ENCODE measurements around a stretch of chr11.

- RRBS, result no CpG with 5 or more reads among the region's 9 CpGs
These were observed 300.3 kb downstream of the ST3GAL4 start for GRCh38 chr11:126655568-126656404.

- RRBS, result no CpG with 5 or more reads among the region's 13 CpGs
These were observed 314.9 kb downstream of the KIRREL3 start for GRCh38 chr11:126685668-126686158.

DNA sequence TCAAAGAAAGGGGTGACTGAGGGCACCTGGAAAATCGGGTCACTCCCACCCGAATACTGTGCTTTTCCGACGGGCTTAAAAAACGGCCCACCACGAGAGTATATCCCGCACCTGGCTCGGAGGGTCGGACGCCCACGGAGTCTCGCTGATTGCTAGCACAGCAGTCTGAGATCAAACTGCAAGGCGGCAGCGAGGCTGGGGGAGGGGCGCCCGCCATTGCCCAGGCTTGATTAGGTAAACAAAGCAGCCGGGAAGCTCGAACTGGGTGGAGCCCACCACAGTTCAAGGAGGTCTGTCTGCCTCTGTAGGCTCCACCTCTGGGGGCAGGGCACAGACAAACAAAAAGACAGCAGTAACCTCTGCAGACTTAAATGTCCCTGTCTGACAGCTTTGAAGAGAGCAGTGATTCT lies 362.8 kb upstream of the KIRREL3 start:
- RRBS, result no CpG with 5 or more reads among the region's 18 CpGs

DNA sequence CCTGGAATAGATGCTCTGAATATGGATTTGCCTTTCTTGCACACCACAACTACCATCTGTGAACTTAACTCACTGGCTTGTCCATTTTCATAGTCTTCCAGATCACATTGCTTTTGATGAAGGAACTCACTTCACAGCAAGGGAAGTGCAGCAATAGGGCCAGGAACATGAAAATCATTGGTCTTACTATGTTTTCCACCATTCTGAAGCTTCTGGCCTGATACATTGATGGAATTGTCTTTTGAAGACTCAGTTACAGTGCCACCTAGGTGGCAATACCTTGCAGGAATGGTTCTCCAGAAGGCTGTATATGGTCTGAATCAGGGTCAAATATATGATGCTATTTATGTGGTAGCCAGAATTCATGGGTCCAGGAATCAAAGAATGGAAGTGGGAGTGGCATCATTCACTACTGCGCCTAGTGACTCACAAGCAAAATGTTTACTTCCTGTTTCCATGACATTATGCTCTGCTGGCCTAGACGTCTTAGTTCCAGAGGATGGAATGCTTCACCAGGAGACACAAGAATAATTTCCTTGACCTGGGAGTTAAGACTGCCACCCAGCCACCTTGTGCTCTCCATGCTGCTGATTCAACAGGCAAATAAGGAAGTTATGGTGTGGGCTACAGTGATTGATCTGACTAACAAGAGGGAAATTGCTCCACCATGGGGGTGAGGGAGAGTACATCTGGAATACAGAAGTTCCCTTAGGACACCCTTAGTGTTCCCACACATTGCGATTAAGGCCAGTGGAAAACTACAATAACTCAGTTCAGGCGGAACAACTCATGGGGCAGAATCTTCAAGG lies 491.9 kb downstream of the ETS1 start:
- RRBS, result no CpG with 5 or more reads among the region's 4 CpGs

- RRBS, result no CpG with 5 or more reads among the region's 5 CpGs
These were observed 326.4 kb downstream of the ETS1 start for GRCh38 chr11:128260969-128261272.

GRCh38 chr11:128262326-128262998 lies 324.9 kb downstream of the ETS1 start:
- RRBS, result no CpG with 5 or more reads among the region's 8 CpGs

DNA sequence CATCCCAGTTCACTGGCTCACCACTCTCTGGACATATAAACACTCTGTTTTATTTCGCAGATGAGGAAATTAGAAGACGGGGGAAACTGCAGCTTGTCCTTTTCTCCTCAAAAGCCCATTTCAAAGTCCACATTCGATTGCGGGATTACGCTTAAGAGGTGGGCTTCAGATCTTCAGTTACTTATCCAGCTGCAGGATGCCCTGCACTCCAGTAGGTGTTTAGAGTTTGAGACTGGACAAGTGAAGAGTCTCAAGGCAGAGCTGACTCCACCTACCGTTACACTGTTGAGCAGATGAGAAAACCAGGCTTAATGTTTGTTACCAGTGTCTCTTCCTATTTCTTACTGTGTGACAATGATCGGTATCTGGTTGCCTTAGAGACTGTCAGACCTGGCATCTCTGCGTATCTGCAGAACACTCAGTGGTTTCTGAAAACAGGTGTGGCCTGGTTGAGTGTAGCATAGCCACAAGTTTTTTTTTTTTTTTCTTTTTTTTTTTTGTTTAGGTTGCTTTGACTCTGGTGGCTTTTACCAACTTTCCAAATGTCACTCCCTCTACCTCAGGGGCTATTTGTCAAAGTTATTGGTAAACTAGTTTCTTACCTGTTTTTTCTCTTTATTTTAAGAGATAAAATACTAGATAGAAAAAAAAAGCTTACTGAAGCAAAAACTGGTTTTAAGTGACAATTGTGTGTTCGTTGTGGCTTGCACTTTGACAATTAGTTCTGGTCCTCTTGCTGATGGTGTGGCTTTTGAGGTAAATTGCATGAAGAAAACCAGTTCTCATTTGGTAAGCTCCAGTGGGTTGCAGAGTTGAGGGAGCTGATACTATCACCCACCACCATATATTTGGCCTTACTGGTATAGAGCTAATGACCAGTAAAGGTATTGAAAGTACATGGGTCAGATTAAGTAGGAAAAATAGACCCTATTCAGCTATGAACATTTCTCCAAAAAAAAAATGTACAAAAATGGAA lies 284.8 kb downstream of the ETS1 start:
- RRBS, result no CpG with 5 or more reads among the region's 9 CpGs

DNA sequence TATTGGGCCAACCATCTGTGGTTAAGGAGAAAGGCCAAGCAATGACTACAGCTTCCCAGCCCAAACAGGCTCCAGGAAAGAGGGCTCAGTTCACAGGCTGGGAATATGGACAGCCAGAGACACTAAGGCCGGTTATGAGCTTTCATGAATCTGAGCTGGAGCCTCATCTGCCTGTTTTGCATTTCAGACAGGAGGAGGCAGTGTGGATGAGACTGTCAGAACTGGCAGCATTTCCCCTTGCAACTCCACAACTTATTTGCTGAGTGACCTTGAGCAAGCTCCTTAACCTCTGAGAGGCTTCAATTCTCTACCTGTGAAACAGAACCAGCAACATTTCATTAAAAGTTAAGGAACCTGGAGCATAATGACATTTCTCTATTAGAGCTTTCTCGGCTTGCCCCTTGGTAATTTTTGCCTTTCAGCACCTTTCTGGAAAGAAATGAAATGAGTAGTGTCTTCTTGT lies 264.0 kb downstream of the ETS1 start:
- RRBS, result no CpG with 5 or more reads among the region's 2 CpGs

DNA sequence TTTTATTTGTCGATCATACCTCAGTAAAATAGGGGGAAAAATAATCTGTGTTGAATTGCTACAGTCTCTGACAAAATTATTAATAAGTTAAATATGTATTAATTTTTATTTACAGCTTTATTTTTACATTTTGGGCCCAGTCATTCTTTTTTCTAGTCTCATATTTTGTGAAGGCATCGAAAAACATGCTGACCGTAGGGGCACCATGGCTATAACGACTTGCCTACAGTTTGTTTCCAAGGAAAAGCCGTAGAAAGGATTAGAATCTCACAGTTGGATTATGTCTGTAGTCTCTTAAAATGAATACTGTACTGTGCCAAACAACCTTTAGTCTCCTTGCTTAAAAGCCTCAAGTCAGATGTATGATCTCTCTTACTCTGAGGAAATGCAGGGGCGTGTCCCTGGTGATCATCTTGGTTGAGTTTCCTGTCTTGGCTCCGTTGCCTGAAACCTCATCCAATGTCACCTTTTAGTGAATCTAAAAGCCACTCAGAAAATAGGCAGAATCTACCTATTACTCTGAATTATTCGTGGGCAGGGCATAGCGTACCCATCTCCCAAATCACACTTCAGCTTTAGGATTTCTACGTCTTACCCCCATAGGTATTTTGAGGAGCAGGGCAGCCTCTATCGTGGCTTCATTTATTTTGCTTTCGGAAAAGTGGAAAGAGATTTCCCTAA lies 246.1 kb downstream of the ETS1 start:
- RRBS, result no CpG with 5 or more reads among the region's 12 CpGs

DNA sequence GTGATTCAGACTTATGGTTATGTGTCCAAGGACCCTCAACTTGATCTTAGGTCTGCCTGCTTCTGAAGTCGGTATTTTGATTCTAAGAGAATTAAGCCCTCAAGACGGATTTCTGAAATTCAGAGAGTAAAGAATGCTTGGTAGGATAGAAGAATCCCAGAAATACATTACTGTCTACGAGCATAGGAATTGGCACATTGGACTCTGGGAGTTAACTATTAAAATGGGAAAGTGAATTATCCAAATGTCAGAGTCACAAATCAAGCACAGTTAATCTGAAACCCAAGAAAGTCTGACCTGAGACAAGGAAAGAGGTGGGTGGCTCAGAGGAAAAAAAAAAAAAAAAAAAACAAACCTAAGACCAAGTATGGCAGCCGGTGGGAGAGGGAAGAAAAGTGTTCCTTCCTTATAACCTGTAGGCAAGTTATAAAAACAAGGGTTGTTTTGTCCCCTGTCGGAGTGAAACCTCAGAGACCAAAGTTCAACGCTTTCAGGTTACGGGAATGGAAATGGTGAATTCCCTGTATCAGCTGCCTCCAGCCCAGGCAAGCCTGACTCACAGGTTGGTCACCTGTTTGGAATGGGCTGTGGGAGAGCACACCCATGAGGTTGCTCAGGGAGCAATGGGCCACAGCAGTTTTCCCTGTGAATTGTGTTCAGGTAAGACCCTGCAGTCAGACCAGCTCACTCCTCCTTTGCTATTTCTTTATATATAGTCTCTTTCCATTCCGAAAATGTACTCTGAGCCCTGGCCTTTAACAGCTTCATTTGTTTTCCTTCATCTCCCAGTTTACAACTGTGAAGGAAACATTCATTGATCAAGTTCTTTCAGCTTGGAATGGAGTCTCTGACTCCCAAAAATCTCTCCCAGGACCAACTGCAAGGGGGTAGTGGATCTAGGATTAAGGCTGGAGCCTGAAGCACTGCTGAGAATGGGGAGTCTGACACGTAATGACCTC lies 138.9 kb downstream of the ETS1 start:
- RRBS, result no CpG with 5 or more reads among the region's 9 CpGs

GRCh38 chr11:128466971-128468118 lies 120.0 kb downstream of the ETS1 start:
- RRBS, result no CpG with 5 or more reads among the region's 17 CpGs

DNA sequence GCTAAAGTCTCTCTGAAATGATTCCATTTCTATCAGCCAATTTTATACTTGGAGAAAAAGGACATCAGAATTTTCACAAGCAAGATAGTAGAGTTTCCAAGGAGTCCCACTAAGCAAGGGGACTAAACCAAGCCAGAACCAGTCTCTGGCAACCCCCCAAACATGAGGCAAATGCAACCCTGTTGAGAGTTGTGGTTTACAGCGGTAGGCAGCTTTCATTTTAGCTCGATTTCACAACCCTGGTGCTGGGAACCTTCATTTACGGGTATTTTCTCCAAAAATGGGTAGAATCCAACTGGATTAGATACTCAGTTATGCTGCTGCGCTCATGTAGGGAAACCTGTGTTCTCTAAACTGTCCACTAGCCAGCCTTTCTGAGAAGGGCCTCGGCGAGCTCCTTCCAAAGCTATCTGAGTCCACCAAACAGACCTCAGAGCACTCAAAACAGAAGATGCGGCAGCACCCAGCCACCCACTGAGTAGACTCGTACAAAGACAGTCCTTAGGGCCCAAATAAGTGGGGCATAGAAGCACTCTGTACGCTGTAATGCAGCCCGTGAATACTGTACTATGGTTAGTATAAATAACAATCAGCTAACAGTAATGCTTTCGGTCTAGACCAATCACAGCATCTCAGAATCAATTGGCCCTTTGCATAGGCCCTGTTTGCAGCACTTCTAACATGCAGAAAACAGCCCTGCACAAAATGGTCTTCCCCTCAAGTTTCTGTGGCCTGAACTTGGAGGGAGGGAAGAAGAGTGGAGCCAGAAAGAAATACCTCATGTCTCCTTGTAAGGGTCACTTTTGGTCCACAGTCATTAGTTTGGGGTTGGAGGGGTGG lies 104.7 kb downstream of the ETS1 start:
- RRBS, result no CpG with 5 or more reads among the region's 11 CpGs

GRCh38 chr11:128499524-128500177 lies 87.7 kb downstream of the ETS1 start:
- RRBS, result no CpG with 5 or more reads among the region's 15 CpGs

DNA sequence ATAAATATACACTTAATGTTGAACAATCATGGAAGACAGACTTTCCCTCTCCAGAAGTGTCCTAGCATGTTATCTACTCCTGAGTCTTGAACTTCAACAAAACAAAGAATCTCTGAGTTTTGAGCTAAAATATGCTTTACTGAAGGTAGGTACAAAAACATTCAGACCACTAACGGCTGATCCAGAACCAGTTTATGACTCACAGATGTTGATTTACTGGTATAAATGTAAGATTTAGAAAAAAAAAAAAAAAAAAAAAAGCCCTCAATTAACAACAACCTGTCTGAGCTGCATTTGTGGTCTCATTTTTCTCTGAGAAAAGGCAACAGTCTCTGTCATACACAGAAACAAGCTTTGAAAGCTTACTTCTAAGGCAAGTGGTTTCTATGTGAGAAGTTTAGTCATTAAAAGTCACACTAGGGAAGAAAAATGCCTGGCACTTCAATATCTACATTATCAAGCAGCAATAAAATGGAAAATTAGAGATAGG lies 61.9 kb downstream of the ETS1 start:
- RRBS, result no CpG with 5 or more reads among the region's 1 CpG

DNA sequence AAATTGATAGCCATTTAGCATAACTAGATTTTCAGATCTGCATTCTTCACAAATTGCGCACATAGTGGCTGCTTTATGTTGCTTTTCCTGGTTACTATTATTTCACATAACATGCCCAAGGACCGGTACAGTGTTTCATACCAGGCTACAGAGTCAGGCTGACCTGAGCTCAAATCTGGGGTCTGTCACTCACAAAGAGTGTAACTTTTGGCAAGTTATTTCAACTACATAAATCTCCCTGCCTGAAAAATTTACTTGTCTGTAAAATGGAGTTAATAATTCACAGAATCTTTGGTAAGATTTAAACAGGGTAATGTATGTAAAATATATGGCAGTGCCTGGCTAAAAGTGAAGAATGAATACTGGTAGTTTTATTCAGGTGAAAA lies 49.0 kb downstream of the ETS1 start:
- RRBS, result no CpG with 5 or more reads among the region's 2 CpGs

DNA sequence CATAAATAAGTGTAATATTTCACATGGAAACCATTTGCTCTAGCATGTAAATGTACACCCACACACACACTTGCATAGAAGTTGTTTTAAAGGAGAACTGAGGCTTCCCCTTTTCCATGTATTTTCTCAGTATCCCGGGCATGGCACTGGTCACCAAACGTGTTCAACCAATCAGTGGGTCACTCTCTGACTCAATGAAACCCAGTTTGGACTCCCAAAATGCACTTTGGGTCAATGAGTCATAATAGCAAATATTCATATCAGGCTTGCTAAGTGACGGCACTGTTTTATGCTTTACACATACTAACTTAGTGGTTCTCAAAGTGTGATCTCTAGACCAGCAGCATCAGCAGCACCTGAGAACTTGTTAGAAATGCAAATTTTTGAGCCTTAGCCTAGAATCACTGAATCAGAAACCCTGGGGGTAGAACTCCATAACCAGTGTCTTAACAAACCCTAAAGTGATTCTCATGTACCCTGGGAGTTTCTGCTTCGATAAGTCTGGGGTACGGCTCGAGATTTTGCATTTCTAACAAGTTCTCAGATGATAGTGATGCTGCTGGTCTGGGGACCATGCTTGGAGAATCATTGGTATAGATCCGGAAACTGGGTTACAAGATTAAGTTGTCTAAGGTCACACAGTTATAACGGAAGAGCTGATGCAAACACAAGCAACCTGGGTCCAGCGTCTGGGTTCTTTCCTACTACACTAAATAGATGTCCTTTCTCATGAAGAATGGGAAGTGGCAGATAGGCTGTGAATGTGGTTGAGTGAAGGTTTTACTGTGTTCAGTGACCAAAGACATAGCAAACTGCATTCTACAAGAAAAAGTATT lies 35.6 kb downstream of the ETS1 start:
- RRBS, result no CpG with 5 or more reads among the region's 9 CpGs

- RRBS, result no CpG with 5 or more reads among the region's 7 CpGs
These were observed 43.0 kb upstream of the ETS1 start for GRCh38 chr11:128630313-128630705.

- RRBS, result no CpG with 5 or more reads among the region's 4 CpGs
These were observed 31.4 kb downstream of the FLI1 start for GRCh38 chr11:128725312-128725706.

DNA sequence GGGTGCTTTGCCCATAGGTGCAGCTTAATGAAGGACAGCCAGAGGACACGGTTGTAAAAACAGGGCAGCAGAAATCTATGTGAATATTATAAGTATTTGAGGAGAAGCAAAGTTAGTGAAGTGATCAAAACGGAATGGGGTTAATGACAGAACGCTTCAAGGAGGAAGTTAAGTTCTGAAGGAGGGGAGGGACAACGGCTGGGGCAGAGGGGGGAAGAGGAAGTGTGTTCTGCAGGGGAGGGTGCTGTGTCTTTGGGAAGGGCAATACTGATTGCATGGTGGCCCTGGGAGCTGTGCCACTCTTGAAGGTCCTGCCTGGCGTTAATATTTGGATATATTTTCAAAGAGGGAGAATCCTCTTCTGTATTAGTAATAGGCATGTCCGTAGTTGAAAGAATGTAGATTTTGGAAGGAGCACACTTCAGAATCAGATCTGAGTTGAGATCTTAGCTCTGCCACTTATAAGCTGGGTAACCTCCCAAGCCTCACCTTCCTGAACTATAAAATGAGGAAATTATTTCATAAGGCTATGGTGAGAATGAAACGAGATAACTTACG lies 32.9 kb downstream of the FLI1 start:
- RRBS, result no CpG with 5 or more reads among the region's 8 CpGs

DNA sequence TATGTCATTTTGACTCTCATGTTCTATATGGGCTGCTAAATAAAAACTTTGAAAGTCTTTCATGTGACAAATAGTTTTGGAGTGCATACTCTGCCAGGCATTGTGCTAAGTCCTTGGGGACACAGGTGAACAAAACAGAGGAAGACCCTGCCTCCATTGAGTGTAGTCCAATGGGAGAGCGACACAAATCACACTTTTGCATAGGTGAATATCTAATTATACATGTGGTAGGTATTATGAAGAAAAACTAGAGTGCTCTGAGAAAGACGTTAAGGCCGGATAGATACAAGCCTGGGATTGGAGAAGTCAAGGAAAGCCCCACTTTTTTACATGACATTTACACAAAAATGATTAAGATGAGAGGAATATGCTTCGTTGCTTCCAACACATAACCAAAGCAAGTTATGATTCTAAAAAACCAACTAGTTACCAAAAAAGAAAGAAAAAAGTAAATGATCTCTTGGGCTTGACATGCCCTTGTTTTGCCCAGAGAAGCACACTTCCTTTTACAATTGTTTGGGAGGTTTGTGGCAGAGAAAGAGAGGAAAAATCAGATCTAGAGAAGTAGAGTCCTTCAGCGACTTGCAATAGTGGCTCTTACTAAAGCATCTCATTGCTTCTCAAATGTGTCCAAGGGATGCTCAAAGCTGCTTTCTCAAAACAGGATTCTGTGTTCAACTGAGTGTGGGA lies 38.6 kb downstream of the FLI1 start:
- RRBS, result no CpG with 5 or more reads among the region's 5 CpGs